Natural killer cell (primary cell): Measurements from ENCODE around the gene EVI5L.

- PRO-cap = no peak
Observed at GRCh38 chr19:7678741-7680002, 1.5 kb upstream of the TRAPPC5 start.

- PRO-cap = no peak
Observed at GRCh38 chr19:7787060-7787715, 24.1 kb downstream of the CLEC4M start.

DNA sequence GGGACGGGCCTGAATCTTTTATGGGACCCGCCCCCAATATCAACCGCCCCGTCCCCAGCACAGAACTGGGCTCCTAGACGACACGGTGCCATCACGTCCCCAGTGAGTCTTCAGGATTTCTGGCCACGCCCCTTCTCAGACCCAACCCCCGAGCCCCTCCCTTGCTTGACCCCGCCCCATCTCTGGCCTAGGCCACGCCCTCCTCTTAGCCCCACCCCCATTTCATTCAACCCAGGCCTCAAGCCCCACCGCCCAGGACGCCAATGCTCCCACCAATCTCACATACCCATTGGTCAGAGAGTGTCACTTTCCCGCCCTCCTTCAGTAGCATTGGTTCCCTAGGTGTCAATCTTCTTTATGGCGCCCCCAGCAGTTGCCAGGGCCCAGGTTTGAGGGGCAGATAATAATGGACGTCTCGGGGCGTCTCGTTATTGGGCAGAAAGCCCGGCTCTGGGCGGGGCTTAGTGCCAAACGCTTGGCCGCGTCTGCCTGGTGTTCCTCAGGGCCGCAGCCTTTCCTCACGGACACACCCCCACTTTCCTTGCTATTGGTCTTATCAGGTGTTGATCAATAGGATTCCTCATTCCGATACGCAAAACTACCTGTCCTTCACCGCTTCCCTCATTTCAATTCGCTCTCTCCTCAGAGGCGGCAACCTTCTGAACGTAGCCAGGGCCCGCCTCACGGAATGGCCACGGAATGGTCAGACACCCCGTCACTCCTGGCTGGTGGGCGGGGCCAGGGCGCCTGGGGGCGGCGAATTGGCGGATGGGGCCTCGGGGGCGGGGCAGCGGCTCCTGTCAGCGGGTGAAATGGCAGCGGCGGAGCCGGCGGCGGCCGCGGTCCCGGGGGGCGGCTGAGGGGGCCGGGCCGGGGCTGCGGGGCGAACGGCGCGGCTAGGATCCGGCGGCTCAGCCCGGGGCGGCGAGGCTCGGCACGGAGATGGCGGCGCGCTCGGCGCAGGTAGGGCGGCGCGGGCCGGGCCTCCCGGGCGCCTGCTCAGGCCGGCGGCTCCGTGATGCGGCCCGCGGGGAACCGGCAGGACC lies at the start of gene EVI5L:
TSS of gene EVI5L (plus strand) at position 800 of the 1,046 bp plus-strand sequence.
- PRO-cap = unidirectional peak, plus-strand start at position 800 of the sequence

DNA sequence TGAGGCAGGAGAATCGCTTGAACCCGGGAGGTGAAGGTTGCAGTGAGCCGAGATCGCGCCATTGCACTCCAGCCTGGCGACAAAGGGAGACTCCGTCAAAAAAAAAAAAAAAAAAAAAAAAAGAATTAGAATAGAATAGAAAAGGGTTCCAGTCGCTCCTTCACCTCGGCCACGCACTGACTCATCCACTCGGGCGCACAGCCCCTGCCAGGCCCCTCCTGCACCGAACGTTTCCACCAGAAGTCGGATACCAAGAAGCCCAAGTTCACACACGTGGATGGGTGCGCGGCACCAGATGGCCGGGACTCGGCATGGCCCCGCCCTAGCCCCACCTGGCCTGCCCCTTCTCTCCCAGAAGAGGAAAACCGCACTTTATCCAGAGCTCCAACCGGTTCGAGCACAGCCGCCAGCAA lies 6.0 kb downstream of the PRR36 start:
- PRO-cap = no peak

- PRO-cap = no peak
Observed at GRCh38 chr19:7868638-7868825, 5.7 kb downstream of the PRR36 start.

DNA sequence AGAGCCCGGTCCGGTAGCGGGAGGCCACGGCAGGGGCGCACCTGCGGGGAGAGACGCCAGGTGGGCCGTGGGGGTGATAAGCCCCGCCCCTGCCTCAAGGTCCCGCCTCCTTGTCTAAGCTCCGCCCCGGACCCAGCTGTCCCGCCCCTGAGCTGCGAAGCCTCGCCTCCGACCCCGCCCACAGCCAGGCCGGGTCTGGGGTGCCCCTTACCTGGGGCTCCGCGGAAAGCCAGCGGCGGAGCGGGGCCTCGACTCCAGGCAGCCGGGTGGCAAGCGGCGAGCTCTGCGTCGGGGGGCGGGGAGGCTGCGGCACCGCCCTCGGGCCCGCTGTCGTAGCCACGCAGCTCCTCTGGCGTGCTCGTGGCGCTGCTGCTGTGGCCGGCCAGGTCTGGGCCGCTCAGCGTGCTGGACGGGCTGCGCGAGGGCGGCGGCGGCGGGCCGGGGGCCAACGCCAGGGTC lies 4.7 kb downstream of the PRR36 start:
- PRO-cap = no peak

GRCh38 chr19:7907969-7908604 lies 4.4 kb downstream of the MAP2K7 start:
- PRO-cap = no peak

DNA sequence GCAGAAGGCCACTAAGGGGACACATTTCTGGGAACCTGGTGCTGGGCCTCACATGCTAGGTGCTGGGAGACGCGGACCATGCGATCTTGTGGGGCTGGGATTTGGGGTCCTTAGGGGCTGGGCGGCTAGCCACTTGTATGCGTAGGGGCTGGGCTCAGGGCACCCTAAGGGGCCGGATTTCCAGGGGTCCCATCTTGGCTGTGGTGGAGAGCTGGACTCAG lies 2.4 kb downstream of the TGFBR3L start:
- PRO-cap = no peak

GRCh38 chr19:7919194-7919416 lies 1.0 kb upstream of the SNAPC2 start:
- PRO-cap = no peak

DNA sequence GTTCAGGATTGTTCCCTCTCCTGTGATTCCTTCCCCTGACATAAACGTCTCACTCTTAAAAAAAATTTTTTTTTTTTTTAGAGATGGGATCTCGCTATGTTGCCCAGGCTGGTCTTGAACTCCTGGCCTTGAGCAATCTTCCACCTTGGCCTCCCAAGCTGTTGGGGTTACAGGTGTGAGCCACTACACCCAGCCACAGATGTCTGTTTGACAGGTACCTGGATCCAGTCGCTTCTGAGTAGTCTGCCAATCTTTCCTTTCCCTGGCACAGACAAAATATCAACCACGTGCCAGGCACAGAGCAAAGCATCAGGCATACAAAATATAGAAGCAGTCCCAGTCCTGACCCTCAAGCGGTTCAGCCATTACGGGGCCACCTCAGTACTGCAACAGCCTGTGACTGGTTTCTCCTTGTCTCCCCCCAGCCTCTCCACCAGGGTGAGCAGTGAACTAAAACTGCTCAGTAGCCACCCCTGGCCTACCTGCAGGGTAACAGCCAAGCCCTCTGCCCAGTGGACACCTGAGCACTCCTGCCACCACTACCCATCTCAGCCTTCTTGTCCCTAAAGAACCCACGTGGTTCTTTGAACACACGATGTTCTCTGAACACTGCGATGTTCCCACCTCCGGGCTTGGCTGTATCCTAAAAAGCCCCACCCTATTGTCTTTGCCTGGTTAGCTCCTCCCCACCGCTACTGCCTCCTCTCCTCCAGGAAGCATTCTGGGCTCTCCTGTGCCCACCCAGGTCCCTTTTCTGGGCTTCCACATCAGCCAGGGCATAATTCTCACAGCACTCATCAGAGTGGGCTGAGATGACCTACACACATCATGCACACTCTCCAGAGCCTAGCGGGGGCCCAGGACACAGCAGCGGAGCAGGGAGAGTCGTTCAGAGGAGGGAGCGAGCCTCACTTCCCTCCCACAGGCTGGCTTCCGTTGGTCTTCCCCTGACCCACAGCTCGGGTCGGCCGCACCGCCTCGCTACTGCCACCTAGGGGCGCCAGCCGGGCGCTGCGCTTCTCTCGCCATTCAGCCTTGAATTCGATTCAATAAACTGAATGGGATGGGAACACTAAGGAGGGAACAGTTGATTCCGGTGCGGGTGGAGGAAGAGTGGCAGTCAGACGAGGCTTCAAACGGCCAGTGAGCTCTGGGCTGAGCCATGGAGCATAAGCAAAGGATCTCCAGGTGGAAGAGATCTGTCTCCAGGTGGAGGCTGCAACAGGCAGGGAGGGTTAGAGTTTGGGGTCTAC lies 3.4 kb downstream of the ELAVL1 start:
- PRO-cap = no peak

DNA sequence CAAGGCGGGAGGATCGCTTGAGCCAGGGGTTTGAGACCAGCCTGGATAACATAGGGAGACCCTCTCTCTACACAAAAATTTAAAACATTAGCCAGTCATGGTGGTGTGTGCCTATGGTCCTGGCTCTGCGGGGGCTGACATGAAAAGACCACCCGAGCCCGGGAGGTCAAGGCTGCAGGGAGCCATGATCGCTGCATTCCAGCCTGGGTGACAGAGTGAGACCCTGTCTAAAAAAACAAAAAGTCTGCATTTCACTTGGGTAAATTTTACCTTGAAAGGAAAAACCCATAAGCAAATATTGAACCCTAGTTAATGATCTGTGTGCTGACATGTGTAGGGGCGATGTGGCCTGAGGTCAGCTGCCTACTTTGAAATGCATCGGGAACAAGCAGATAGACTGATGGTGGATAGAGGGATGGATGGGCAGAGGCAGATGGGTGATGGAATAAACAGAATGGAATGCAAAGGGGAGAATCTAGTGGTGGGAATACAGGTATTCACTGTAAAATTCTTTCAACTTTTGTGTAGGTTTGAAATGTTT lies 37.2 kb downstream of the CERS4 start:
- PRO-cap = no peak

DNA sequence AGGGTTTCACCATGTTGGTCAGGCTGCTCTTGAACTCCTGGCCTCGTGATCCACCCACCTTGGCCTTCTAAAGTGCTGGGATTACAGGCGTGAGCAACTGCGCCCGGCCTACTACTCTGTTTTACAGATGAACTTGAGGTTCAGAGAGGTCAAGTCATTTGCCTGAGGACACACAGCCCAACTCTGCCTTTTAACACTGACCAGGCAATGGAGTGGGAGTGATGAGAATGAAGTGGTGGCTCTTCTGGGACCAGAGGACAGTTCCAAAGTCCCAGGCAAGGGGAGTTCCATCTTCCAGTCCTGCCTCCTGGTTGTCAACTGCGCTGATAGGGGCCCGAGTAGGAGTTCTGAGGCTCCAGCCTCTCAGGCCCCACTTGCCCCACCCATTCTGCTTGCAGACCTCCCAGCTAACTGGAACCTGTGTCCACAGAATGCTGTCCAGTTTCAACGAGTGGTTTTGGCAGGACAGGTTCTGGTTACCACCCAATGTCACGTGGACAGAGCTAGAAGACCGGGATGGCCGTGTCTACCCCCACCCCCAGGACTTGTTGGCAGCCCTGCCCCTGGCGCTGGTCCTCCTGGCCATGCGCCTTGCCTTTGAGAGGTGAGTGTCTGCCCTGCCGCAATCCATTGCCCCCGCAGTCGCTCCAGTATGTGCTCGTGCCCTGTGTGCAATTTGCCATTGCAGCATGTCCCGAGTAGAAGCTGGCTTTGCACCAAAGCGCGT lies 41.6 kb downstream of the CERS4 start:
- PRO-cap = no peak

GRCh38 chr19:8304663-8305187 lies 3.4 kb downstream of the CD320 start:
- PRO-cap = no peak

DNA sequence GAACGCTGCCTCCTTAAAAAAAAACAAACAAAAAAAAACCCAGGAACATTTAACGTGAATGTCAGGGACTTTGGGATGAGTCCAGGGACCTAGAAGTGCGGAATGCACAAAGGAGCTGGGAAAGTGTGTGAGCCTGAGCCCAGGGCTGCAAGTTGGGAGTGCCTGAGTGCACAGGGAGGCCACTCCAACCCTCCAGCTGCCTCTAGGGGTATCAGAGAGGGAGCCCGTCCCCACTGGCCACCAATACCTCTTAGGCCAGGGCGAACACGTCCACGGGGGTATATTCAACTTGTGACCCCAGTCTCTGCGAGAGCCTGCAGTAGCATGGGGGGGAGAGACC lies 866 bp downstream of the CD320 start:
- PRO-cap = no peak

DNA sequence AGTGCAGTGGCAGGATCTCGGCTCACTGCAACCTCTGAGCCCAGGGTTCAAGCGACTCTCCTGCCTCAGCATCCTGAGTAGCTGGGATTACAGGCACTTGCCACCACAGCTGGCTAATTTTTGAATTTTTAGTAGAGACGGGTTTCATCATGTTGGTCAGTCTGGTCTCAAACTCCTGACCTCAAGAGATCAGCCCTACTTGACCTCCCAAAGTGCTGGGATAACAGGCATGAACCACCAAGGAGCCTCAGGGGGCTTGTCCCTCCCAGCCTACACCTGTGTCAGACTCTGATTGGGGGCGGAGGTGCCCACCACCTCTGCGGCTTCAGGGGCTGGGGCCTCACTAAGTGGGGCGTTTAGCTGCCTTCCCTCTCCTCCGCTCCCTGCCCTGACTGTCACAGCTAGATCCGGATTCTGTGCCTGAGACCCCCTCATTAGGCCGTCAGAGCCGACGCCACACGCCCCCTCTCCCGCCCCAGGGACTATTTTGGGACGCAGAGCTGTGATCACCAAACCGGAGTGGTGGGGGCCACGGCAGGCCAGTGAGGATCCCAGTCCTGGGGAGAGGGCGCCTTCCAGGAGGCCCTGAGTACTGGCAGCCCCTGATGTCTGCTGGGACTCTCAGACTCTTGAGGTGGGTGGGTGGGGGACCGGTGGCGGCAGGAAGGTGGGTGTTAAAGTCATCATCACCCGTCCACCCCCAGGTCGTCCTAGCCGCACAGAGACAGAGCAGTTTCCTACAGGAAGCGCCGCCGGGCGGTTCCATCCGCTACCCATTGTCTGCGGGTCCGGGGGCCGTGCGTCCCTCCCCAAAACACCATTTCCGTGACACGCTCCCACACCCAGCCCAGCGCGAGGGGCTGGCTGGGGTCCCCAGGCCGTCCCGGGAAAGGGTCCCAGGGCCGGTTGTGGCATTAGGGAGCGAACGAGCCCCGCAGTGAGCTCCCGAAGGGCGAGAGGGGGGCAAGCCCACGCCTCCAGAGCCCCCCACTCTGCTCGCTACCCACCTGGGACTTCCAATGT lies 707 bp downstream of the KANK3 start:
- PRO-cap = no peak

GRCh38 chr19:8365734-8366334 lies 1.9 kb downstream of the ANGPTL4 start:
- PRO-cap = no peak

- PRO-cap = no peak
Observed at GRCh38 chr19:8482376-8483258, 19.8 kb downstream of the PRAM1 start.

DNA sequence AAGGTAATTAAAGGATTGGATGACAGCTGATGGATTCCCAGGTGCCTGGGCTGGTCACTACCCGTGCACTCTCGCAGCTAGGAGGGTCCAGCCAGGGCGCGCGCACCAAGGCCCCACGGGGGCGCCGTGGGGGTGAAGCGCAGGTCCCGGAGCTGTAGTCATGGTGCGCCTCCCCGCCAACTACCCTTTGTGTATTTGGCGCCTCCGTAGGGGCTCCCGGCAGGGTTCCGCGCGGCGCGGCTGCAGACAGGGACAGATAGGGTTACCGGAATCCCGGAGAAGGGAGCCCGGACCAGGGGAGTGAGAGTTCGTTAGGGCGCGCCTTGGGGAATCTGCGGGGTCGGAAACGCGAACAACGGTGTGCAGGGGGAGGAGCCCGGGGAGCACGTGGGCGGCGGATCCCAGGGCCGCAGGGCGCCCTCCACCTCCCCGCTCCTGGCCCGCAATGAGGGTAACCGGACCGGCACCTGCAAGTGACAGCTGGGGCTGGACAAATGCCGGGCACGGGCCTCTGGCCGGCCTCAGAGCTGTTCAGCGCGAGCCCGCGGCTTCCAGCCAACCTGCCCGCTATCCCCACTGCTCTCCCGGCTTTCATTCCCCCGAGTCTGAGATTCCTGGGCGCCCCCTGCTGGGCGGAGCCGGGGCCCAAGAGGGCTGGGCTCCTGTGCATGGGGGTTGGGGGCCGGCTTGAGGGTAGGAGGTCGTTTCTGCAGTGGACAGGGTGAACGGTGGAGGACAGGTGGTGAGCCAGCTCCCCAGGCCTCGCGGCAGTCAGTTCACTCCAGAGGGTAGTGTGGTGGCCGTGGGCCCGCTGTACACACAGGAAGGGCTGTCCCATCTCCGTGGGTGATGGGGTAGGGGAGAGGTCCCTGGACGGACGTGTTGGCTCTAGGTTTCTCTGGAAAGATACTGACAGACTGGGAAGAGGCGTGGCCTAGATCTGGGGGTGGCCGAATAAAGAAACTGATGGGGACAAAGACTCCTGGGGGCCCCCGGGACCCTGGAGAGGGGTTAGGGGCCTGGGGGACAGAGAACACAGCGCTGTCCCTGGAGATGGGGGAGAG lies 3.6 kb upstream of the PRAM1 start:
- PRO-cap = no peak

DNA sequence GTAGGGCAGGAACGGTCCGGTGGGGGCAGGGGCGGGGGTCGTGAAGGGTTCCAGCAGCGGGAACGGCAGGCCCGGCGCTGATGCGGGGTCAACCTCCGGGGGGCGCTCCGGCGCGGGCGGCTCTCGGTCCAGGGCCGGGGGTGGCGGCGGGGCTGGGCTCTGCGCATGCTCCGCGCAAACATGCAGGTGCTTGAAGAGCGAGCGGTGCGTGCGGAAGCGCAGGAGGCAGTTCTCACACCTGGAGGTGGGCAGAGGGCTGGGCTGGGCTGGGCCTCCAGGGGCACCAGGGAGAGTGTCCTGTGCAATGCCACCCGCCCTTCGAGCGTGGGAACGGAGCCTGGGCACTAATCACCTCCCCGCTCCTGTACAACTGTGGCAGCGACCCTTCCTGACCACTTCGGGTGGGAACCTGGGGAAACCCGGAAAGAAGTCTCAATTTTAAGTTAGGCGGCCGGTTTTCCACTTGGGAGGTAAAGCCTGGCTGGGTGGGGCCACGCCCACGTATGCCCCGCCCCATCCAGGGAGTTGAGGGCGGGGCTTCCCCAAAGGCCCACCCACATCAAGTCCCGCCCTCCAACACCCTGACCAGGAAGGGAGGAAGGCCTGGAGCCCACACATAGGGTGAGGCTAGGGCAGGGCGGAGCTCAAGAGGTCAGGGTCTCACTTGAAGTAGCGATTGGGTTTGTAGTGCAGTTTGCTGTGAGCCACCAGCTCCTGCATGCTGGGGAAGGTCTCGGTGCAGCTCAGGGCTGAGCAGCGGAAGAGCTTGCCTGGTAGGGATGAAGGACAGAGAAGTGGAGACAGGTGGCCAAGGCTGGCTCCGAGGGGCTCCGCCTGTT lies 2.0 kb downstream of the ZNF414 start:
- PRO-cap = no peak

DNA sequence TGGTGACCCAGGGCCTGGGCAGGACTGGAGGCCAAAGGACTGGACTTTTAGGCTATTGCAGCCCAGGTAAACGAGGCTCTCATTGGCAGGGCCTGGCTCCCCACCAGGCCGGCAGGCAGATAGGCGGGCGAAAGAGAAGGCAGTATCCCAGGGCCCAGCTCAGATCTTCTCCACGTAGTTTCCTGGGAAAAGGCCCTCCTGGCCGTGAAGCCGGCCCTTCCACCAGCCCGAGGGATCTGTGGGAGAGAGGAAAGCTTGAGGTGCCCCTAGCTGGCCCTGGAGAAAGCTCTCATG lies 7.3 kb upstream of the ZNF414 start:
- PRO-cap = no peak